Lung (tissue), 4 donors: ENCODE measurements around the genes ZBTB37, RC3H1, CACYBP and KIAA0040.

GRCh38 chr1:172960283-172960791, 90.4 kb downstream of the TNFSF18 start:
- PRO-cap, result no peak
- RAMPAGE, long total RNA, result no peak
- RRBS, result no CpG with 5 or more reads among the region's 4 CpGs

DNA sequence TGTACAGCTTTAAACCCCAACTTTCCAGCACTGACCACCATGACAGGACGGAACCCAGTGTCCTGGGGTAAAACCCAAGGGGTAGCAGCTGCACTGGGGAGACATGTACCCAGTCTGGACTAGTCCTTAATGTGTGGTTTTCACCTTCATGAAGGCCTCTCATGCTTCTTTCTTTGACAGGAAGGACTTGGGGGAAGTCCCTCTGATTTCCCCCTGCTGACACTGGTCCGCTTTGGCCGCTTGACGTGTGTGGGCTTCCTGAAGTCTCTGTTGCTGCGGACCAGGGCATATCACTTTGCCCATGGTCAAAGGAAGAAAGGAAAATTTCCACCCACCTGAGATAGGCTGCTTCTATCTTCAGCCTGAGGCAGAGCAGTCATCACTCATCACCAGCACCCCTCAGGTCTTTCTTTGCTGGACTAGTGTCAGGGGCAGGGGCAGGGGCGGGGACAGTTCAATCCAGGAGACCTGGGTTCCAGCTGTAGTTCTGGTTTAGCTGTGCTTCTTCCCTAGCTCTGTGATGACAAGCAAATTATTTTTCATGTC, 66.2 kb upstream of the PRDX6 start:
- PRO-cap, result no peak
- RAMPAGE, long total RNA, result no peak
- RRBS, result no CpG with 5 or more reads among the region's 6 CpGs

- PRO-cap, result no peak
- RAMPAGE, long total RNA, result no peak
- RRBS, result no CpG with 5 or more reads among the region's 5 CpGs
Observed at GRCh38 chr1:173441791-173442448, 35.2 kb upstream of the PRDX6 start.

- PRO-cap, result no peak
- RAMPAGE, long total RNA, result no peak
- RRBS, result no CpG with 5 or more reads among the region's 4 CpGs
Observed at GRCh38 chr1:173642773-173643140, 7.6 kb downstream of the TEX50 start.

DNA sequence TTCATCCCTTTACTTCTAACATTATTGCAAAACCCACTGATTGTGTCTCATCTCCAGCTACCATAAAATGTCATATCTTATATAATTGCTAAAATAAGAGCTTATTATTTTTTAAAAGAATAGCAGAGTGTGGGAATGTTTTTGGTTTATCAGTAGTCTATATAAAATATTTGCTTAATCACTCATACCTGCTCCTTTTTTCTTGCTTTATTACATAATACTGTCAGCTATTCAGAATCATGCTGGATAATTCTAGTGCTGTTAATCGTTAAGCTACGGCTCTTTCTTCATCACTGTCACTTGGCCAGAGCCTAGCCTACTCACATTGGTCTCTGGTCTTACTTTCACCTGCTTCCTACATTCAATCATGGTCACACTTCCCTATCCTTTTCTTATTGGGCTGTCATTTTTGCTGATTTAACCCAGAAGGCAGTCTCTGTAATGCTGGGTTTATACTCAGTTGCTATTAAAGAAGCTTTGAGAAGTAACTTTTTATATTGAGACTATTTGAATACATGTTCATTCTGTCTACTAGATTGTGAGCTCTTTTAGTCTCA, 2.4 kb downstream of the KLHL20 start:
- PRO-cap, result no peak
- RAMPAGE, long total RNA, result no peak
- RRBS, result no CpG with 5 or more reads among the region's 2 CpGs

- PRO-cap, result no peak
- RAMPAGE, long total RNA, result no peak
- RRBS, result no CpG with 5 or more reads among the region's 9 CpGs
Observed at GRCh38 chr1:173825152-173825484, 435 bp upstream of the CENPL start.

DNA sequence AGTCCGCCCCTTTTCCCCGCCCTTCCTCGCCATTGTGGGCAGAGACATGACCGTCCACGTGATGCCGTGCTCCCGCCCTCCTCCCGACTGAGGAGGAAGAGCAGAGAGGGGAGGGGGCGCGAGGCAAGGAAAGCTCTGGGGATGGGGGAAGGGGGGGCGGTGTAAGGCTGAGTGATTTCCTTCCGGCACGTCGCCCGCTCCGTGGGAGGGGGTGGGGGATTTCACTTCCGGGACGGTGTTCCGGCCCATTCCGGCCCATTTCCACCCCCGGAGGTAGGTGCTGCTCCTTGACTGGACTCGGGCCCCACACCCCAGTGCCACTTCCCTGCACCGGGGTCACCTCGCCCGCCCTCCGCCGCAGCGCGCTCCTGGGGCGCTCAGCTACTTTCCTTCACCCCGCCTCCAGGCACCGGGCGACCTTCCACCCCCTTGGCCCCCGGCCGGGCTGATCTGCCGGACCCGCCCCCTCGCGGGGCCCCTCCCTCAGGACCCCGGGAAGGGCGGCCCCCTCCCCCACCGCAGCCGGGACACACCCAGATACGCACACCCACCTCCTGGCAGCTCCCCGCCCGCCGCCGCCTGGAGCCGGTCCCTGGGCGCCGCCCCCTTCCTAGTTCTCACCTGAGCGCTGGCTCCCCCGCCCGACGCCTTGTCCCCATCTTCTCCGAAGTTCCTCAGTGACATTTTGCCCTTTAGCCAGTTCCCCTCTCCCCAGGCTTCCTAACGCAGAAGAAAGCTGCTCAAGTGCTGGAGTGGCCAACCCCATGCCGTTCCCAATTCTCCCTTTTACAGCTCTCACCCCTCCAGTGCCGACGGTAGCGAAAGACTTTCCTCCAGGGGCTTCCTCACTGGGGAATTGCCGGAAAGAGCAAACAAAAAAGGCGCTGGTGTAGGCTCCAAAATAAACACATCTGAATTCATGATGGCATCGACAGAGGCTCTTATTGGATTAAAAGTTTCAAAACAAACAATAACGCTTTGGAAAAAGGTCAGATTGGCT, at the start of gene ZBTB37:
TSS of gene ZBTB37 (plus strand) at position 248 of the 1,000 bp plus-strand sequence.
- PRO-cap, result bidirectional peak, plus-strand start at position 90 of the sequence, minus-strand start outside the sequence
- RAMPAGE, long total RNA, result no peak
- RRBS, result 2% methylated on average over 29 of the region's 65 CpGs

DNA sequence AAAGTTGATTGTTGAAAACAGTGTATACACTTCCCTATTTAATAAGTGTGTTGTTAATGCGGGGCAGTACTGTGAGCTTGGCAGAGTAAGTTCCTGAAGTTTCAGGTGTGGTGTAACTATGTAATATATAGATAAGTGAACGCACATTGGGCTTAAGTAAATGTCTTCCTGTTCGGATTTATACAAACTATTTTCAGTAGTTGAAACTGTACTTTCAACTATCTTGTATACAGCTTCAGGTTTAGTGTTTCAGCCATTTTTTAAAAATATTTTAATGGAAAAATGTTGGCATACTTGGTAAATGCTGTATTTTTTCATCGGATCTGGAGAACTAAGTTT, 922 bp downstream of the ZBTB37 start:
- PRO-cap, result no peak
- RAMPAGE, long total RNA, result no peak
- RRBS, result no CpG with 5 or more reads among the region's 4 CpGs

DNA sequence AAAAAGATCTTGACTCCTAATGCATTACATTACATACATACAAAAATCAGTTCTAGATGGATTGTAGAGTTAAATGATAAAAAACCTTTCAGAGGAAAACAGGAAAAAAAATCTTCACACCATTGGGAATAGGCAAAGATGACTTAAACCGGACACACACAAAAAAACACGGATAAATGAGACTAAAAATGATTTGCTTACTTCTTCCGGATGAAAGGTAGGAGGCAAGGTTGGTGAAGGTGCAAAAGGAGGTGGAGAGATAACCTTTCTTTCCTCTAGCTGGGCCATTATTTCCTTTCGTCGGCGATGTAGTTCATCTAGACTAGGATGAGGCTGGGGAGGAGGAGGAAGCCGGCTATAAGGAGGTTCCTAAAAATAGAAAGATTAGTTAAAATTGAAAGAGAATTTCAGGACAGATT, 43.8 kb upstream of the SERPINC1 start:
- PRO-cap, result no peak
- RAMPAGE, long total RNA, result no peak
- RRBS, result 86% methylated on average over 2 of the region's 7 CpGs

- PRO-cap, result bidirectional peak, plus-strand start at chr1:174022483, minus-strand start at chr1:174022351
- RAMPAGE, long total RNA, result no peak
- RRBS, result 1% methylated on average over 25 of the region's 42 CpGs
Observed at GRCh38 chr1:174022225-174022628, at the start of gene RC3H1. Gene RC3H1 (minus strand): TSS chr1:174022357.

GRCh38 chr1:174839513-174840119, 160.1 kb upstream of the CACYBP start:
- PRO-cap, result no peak
- RAMPAGE, long total RNA, result no peak
- RRBS, result no CpG with 5 or more reads among the region's 3 CpGs

- PRO-cap, result no peak
- RAMPAGE, long total RNA, result no peak
- RRBS, result no CpG with 5 or more reads among the region's 8 CpGs
Observed at GRCh38 chr1:174953530-174953999, 46.2 kb upstream of the CACYBP start.

GRCh38 chr1:174999500-175000468, at the start of gene CACYBP:
Gene CACYBP (plus strand): TSS chr1:174999947.
- PRO-cap, result bidirectional peak, plus-strand start at chr1:174999945, minus-strand start at chr1:174999631
- RAMPAGE, long total RNA, result no peak
- RRBS, result under 1% methylated on average over 17 of the region's 103 CpGs

- PRO-cap, result no peak
- RAMPAGE, long total RNA, result no peak
- RRBS, result no CpG with 5 or more reads among the region's 3 CpGs
Observed at GRCh38 chr1:175169122-175169800, 23.3 kb downstream of the KIAA0040 start.

DNA sequence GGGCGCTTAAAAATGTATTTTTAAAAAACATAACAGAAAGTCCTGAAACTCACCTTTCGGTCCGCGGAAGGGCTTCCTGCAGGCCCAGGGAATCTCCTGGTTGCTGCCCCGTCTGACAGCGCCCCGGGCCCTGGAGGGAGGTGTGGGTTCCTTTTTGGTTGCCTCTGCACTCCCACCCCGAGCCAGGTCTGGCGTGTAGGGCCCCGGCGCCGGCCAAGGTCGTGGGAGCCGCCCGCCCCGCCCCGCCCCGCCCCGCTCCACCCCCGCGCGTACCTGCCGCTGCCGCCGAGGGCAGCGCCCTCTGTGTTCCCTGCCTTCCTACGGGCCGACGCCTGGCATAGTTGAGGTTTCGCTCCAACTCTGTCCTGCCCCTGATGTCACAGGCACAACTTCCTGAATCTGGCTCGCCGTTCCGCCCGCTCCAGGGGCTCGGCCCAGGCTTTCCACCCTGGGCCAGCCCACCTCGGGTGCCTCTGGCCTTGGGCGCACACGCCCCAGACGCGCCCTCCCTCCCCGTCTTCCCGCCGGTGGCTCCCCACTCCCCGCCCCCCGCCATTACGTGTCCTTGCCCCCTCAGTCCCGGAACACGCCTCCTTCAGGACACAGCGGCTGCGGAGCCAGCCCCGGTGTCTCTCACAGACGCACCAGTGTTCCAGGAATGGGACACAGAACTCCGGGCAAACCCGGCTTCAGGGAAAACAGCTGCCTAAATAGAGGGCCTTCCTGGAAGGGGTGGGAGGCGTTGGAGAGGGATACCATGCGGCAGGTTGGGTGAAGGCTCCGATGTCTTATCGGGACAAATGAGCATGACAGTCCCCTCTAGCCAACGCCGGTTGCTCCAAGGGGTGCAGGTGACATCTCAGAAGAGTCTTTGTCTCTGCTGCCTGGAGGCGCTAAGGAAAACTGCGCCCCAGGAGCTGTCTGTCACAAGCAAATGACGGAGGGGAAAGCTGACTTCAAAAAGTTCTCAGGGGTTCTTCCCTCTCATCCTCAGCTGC, at the start of gene KIAA0040:
TSS of gene KIAA0040 (minus strand) at position 190 of the 998 bp plus-strand sequence.
- PRO-cap, result unidirectional peak, minus-strand start at position 190 of the sequence
- RAMPAGE, long total RNA, result no peak
- RRBS, result 2% methylated on average over 15 of the region's 63 CpGs

GRCh38 chr1:175225121-175226031, 32.8 kb upstream of the KIAA0040 start:
- PRO-cap, result no peak
- RAMPAGE, long total RNA, result no peak
- RRBS, result no CpG with 5 or more reads among the region's 11 CpGs

GRCh38 chr1:175318993-175319454, 126.4 kb upstream of the KIAA0040 start:
- PRO-cap, result no peak
- RAMPAGE, long total RNA, result no peak
- RRBS, result no CpG with 5 or more reads among the region's 1 CpG

DNA sequence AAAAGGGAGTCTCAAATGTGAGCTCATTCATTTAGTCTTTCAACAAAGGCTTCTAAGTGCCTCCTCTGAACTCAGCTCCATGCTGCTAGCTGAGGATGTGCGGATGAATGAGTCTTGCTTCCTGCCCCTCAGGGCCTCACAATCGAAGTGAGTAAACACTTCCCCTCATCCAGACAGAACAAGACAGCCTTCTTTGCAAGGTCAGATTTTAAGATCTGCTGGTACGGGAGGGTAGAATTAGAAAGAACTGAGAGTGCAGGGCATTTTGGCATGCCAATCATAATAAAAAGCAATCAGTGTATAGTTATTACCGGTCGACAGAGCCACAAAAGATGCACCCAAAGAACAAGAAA, 69.9 kb downstream of the TNR start:
- PRO-cap, result no peak
- RAMPAGE, long total RNA, result no peak
- RRBS, result no CpG with 5 or more reads among the region's 5 CpGs

DNA sequence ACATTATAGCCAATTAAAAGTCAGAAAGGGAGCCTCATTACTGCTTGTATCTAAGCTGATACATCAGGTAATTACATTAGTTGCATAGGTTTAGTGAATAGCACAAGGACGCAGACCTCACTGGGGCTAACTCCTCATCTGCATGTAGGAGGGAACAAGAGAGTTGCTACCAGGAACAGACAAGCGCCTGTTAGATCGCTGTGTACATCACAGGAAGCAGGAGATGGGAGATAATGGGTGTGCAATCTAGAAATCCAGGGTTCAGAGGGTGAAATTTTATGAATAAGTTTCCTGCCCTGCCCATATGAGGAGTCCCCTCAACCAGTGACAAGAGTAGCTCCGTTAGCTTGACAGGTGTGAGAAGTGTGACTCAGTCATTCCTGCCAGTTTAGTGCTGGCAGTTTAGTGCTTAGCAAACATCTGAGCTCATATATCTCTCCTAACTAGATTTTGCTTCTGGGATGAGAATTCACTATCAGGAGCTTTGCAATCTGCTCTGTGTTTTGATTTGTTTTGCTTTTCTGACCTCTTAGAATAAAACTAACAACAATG, 96.8 kb upstream of the TNR start:
- PRO-cap, result no peak
- RAMPAGE, long total RNA, result no peak
- RRBS, result no CpG with 5 or more reads among the region's 4 CpGs

DNA sequence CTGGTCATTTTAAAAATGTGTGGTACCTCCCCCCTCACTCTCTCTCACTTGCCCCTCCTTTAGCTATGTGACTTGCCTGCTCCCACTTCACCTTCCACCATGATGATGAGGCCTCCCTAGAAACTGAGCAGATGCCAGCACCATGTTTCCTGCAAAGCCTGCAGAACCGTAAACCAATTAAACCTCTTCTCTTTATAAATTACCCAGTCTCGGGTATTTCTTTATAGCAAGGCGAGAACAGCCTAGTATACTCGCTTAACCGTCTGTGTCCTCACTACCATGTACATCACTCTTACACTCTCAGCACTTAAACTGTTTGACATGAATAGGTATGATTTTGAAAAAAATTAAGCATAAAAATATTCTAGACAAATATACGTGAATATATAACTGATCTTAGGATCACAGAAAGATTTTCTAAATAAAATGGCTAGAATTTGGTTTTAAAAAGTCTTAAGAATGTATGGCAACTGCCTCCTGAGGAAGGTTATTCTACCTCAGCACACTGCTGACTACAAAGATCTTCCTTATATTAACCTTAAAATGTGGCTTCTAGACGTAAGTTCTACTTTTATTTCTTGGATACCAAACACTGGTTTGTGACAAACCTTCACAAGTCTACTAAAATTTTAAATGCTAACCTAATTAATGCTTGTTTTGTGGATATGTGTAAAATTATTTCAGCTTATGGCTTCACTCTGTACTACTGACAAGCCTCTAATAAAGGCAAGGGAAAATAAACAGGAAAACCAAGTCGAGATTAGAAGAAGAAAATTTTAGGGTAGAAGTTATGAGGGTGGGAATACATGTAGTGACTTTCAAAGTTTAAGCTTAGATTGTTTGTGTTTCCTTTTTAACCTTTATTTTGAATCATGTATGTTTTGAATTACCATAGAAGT, 135.6 kb downstream of the COP1 start:
- PRO-cap, result no peak
- RAMPAGE, long total RNA, result no peak
- RRBS, result no CpG with 5 or more reads among the region's 8 CpGs